ENCODE measurements around the genes NSD1 and F12.

- PRO-cap = bidirectional peak, plus-strand start at chr5:177133276, minus-strand start at chr5:177133422; bidirectional peak, plus-strand start at chr5:177133773, minus-strand start at chr5:177133636; bidirectional peak, plus-strand start at chr5:177134136, minus-strand start at chr5:177134243
- RAMPAGE, long total RNA = no peak
Measured at GRCh38 chr5:177133359-177134330, at the start of gene NSD1. Gene NSD1 (plus strand): TSS chr5:177133773.

GRCh38 chr5:177266253-177266715 is 37.2 kb downstream of the RAB24 start:
- PRO-cap = unidirectional peak, plus-strand start at chr5:177266322
- RAMPAGE, long total RNA = no peak

GRCh38 chr5:177327514-177328735 is 16.2 kb upstream of the MXD3 start:
- PRO-cap = no peak
- RAMPAGE, long total RNA = no peak

DNA sequence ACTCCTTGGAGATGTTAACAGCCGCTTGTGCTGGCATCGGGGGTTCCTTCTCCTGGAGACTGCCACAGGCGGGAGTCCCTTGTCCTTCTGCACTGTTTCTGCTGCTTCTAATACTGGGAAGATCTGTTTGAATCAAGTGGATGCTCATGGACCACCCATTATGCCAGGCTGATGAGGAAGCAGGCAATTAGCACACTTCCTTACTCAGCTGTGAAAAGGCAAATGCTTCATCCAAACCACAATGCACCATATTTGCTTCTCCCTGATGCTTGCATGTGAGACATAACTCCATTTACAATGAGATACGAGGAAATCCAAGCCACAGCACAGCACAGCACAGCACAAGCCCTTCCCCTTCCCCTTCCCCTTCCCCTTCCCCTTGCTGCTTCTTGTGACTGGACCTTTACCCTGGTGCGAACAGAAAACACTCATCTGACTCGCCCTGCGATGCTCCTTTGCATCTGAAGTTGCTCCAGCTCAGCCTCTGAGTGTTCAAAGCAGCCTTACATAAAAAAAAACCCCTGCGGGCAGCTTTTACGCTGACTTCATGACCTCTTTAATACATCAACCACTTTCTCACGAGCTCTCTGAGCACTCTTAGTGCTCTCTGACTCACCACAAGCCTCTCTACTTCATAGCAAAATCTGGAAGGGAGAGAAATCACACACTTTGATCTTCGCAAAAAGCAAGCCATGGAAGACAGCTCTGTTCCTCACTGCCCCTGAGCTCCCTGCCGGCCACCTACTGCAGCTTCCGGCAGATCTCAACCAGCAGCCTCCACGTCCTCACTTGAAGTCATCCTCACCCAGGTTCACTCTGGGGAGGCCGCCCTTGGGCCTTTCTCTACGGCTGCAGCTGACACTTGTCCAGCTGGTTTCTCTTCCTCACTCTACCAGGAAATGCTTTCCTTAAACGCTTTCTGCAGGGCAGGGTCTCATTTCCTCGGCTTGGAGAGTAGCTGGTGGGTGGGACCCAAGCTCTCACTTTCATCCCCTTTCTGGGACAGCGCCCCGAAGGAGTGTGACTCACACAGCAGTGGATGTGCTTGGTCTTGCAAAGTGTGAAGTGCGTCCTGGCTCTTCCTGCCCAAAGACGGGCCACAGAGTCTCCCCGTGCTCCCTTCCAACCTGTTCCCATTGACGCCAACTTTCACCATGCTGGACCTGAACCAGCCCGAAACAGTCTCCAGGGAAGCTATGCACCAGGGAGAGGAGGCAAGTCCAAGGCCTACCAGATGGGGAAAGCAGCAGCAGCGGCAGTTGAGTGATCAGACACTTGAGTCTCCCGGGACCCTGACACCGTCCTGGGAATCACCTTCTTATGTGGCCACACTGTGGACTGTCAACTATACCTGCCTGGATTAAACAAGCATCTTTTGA is 5.3 kb downstream of the SLC34A1 start:
- PRO-cap = no peak
- RAMPAGE, long total RNA = no peak

GRCh38 chr5:177409382-177409896 is at the start of gene F12:
Gene F12 (minus strand): TSS chr5:177409564.
- PRO-cap = no peak
- RAMPAGE, long total RNA = no peak

DNA sequence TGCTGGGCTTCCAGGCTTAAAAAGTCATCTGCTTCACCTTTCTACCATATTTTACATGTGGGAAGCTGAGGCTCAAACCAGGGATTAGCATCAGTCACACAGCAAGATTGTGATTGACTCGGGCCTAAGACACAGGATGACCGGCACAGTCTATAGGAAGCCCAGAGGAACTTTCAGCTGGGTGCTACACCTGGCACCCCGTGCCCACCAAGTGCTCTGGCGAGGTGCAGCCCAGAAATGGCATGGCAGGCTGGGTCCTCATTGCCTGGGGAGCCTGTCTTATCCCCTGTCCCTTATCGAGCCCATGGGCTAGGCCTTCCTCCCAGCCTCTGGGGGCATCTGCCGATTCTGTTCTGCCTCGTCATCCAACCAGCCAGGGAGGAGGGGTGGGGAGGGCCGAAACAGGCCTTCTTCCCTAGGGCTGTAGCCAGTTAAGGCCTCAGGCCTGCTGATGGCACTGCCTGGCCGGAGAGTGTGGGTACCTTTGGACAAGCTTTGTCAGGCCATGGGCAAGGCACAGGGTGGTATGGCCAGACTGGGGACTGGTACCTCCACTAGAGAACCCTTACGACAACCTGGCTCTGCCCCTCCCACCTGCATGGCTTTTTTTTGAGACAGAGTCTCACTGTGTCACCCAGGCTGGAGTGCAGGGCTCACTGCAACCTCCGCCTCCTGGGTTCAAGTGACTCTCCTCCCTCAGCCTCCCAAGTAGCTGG is 1.5 kb downstream of the GRK6 start:
- PRO-cap = bidirectional peak, plus-strand start at position 371 of the sequence, minus-strand start at position 331 of the sequence
- RAMPAGE, long total RNA = no peak

GRCh38 chr5:177429089-177429879 is 2.8 kb downstream of the GRK6 start:
- PRO-cap = no peak
- RAMPAGE, long total RNA = no peak

DNA sequence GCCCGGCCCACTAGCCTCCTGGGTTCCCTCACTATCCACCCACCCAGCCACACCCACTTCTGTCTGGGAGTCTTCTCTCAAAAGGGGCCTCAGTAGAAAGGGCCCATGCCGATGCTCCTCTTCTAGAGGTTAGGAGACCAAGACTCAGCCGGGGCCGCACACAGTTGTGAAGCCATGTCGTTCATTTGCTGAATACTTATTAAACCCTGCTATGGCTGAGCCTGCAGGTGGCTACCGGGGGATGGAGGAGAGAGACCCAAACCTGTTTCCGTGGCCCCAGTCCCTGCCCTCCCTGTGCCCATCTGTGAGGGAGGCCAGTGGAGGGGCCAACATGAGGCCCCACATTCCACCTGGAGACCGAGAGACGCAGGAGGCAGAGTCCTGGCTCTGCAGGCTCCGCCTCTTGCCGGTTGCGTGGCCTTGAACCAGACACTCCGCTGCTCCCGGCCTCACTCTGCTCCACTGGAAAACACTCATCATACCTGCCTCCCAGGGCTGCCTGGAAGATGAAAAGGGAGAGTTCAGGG is 8.7 kb downstream of the GRK6 start:
- PRO-cap = no peak
- RAMPAGE, long total RNA = no peak

DNA sequence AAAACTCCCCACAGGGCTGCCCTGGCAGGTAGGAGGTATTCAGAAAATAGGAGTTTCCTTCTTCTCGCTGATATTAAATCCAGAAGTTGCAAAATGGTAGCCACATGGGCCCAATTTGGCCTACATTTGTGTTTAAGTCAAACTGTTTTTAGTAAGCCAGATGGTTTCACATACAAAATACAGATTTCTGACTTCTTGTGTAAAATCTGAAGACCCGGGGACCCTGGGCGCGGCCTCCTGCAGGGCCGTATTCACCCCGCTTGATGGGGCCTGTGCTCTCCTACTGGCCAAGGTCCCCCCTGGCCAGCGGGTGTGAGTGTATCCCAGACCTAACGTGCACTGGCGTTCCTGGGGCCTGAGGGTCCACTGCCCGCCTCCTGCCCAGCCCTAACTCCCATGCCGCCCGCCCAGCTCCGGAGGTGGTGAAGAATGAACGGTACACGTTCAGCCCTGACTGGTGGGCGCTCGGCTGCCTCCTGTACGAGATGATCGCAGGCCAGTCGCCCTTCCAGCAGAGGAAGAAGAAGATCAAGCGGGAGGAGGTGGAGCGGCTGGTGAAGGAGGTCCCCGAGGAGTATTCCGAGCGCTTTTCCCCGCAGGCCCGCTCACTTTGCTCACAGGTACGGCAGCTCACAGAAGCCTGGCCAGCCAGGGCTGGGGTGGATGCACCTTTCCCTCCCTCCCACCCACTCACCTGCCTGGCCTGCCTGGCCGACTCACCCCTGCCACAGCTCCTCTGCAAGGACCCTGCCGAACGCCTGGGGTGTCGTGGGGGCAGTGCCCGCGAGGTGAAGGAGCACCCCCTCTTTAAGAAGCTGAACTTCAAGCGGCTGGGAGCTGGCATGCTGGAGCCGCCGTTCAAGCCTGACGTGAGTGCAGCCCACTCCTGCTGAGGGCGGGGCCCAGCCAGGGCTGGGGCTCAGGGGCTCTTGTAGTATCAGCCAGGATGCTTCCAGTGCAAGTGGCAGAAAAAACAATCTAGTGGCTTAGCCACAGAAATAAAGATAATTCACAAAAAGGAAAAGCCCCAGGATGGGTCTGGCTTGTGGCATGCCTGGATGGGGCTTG is 9.5 kb downstream of the GRK6 start:
- PRO-cap = no peak
- RAMPAGE, long total RNA = no peak

DNA sequence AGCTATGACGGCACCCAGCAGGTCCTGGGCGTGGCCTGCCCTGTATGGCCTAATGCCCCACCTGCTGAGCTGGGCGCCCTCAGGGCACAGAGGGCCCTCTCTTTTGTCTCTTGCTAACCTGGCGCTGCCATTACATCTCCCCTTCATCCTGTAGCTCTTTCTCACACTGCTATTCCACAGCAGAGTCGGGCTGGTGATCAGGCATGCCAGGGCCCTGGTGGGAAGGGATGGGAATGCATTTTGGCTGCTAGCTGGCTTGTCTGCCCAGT is 6.0 kb downstream of the PRR7 start:
- PRO-cap = no peak
- RAMPAGE, long total RNA = no peak

DNA sequence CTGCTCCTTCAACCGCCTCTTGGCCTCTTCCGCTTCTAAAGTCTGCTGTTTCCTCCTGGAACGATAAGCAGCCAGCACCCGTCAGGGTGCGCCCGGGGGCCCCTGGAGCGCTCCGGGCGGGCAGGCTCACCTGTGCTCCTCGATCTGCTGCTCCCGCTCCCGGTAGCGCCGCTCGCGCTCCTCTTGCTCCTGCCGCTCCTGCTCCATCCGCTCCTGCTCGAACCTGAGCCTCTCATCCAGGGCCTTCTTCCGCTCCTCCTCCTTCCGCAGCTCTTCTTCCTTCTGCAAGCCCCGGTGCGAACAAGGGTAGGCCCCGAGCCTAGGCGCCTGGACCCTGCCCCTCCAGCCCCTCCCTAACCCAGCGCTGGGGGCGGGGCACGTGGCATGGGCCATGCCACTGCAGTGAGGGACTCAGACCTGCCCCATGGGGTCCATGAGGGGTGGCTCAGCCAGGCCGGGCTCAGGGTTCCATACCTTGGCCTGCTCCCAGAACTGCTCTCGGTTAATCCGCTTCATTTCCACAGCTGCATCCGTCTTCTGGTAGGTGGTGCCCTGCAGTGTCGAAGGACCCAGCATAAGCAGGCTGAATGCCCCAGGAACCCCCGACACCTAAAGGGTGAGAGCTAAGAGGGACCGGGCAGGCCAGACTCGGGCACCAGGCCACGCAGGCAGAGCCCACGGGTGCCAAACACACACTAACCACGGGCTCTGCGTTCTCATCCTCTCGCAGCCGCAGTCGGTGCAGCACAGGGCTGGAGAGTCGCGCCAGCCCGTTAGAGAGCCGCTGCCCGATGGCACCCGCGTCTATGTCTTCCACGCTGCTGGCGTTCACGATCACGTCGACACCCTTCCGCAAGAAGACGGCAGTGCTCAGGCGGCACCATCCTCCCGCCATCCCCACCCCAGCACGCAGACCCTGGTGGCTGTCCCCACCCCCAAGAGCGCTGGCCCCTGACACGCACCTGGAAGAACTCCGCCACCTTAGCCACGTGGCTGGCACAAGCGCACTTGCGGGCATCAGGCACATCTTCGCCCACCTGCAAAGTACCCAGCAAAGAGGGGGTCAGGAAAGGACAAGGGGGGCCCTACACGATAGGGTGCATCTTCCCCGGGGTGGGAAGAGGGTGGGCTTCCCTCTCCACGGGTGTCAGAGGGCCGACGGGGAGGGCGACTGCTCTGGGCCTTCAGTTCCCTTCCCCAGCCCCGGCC is 6.2 kb downstream of the DBN1 start:
- PRO-cap = no peak
- RAMPAGE, long total RNA = start-site peak on the minus strand centred at position 818 of the sequence, 38 bp wide, 299 and 76 reads in 2 replicates; start-site peak on the minus strand centred at position 1,003 of the sequence, 51 bp wide, 235 and 42 reads in 2 replicates

DNA sequence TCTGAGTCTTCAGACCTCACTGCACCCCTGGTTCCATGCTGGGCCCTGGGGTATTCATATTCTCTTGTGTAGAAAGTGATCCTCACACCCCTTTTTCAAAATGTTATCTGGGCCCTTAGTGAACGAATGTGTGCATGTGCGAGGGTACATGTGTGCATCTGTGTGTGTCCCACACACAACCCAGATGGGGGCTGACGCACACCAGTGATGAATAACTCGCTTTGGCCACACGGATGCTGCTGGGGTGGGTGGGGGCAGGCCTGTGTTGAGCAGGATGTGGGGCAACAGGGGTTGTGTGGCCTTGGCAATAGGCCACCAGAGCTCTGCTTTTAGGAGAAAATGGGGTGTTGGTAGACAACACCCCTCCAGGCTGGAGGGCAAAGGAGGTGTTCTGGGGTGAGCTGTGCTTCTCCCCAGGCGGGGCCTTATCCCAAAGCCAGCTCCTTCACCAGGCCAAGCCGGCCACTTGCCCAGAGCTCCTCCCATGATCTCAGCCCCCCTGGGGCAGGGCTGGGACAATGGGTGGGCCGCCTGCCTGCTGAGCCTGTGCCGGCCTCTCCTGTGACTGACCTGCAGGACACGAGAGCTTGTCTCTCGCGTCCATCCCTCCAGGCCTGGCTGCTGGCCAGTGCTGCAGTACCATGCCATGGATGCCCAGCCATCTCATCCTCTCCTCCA is 1.7 kb downstream of the DBN1 start:
- PRO-cap = no peak
- RAMPAGE, long total RNA = no peak

DNA sequence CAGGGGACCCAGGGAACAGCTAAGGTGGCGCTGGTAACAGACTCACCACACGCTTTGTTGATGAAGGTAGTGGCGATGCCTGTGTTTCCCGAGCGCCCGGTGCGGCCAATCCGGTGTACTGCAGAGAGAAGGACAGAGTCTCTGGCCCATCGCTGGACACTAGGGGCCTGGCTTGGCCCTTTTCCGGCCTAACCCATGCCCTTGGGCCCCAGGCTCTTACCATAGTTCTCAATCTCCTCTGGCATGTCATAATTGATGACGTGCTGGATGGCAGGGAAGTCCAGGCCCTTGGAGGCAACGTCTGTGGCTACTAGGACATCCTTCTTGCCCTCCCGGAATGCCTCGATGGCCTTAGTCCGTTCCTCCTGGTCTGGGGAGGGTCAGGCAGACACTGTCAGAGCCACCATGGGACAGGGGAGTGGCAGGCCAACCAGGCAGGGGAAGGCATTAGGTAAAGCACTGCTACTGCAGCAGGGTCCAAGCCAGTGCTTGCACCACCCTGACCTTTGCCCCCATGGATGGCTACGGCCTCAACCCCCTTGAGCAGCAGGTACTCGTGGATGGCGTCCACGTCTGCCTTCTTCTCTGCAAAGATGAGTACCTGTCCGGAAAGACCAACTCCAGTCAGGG is 2.8 kb upstream of the DOK3 start:
- PRO-cap = no peak
- RAMPAGE, long total RNA = no peak

DNA sequence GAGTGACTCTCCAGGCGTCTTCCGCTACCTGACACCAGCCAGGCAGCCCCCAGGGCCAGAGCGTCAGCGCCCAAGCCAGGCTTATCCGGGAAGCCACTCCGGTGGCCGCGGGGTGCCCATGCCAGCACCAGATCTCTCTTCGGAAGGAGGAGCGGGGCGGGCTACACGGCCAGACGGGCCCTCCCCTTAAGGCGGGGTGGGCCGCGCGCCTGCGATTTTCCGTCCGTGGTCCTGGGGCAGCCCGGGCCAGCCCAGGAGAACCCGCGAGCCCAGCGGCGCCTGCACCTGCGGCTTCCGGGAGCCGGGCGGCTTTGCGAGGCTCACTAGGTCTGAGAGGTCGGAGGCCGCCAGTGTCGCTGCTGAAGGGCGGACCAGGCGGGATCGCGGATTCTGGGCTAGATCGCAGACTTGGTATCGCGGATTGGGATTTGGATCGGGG is 10.6 kb upstream of the PROP1 start:
- PRO-cap = no peak
- RAMPAGE, long total RNA = no peak

GRCh38 chr5:178045932-178046341 is 49.9 kb upstream of the PROP1 start:
- PRO-cap = no peak
- RAMPAGE, long total RNA = no peak

GRCh38 chr5:178204215-178204445 is 203 bp upstream of the HNRNPAB start:
- PRO-cap = bidirectional peak, plus-strand start at chr5:178204533, minus-strand start at chr5:178204365
- RAMPAGE, long total RNA = no peak

DNA sequence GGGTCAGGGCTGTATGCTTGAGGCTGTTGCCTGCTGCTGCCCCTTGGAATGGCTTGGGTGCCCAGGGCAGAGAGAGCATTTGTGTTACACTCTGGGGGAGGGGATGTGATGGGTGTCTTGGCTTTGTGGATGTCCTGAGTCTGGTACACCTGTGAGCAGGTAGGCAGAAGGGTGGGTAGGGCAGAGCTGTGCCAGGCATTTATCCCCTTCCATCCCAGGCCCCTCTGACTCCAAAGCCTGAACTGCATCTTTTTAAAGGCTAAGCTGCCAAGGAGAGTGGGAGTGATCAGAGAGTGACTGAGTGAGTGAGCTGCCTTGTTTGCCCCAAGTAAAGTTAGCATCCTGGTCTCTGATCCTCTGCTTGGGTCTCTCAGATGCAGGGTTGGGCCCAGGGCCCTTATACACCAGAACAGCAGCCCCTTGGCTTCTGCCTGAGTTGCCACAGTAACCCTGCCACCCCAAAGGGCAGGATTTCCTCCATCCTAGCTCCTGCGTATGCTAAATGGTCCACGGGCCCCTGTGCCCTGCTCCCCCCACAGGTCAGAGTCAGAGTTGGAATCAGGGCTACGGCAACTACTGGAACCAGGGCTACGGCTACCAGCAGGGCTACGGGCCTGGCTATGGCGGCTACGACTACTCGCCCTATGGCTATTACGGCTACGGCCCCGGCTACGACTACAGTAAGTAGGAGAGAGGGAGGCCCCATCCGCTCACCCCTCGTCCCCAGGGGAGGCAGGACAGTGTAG is 5.4 kb downstream of the HNRNPAB start:
- PRO-cap = no peak
- RAMPAGE, long total RNA = no peak

DNA sequence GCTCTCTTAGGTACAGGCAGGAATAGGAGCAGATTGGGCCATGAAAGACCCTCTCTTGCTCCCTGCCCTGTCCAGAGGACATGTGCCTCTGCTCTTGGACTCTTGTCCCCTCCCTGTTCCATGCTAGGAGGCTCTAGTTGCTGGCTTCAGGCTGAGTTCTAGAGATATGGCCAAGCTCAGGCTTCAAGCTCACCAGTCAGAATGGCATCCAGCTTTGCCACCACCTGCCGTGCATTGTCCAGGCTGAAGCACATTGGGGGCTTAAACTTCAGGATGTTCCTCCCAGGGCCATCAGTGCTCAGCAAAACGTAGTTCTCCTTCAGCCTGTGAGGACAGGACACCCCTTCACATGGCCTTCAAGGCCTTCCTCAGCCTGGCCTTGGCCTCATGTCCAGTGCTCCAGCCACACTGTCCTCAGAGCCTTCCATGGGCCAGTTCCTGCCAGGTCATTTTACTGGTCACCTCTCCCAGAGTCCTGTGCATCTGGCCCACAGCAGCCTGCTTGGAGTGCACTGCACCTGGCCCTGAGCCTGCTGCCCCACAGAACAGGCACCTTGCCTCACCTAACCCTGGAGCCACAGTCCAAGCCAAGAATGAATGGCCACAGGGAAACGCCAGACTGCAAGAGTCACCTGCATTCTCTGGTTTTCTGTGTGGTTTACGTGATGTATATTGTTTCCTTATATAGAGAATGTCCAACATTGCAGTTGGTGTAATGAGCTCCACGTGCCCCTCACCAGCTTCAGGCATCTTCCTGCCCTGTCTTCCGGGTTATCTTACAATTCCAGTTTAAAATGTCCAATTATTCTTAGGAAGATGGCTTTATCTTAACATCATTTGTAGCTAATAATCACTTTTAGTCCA is 8.7 kb downstream of the HNRNPAB start:
- PRO-cap = no peak
- RAMPAGE, long total RNA = no peak

DNA sequence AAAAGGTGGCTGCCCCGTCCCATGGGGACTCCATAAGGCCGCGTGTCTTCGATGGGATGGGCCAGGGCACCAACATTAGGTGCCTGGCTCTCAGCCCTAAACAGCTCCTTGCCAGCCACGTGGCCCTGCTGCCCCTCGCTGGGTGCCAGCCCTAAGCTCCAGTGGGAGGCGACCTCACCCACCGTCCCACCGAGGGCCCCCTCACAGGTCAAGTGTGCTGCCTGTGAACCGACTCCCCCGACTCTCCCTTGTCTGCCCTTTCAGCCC is 848 bp downstream of the PHYKPL start:
- PRO-cap = bidirectional peak, plus-strand start outside the sequence, minus-strand start at position 123 of the sequence; unidirectional peak, plus-strand start at position 125 of the sequence
- RAMPAGE, long total RNA = no peak

- PRO-cap = no peak
- RAMPAGE, long total RNA = no peak
Measured at GRCh38 chr5:178240706-178241130, 8.1 kb upstream of the PHYKPL start.